ENCODE data around the genes CDH3, HAS3, UTP4, SNTB2 and PDF.

- RRBS, 2 experiments = 0% methylated on average over 1 of the region's 2 CpGs; no CpG with 5 or more reads in 1 of the 2 experiments
These were observed 3.4 kb downstream of the SLC7A6 start for GRCh38 chr16:68267653-68268119.

- RRBS, 2 experiments = no CpG with 5 or more reads among the region's 18 CpGs
These were observed 14.3 kb downstream of the SLC7A6OS start for GRCh38 chr16:68296291-68297048.

- RRBS, 2 experiments = no CpG with 5 or more reads among the region's 6 CpGs
These were observed 13.7 kb downstream of the SMPD3 start for GRCh38 chr16:68434474-68435135.

- RRBS, 2 experiments = no CpG with 5 or more reads among the region's 22 CpGs
These were observed 18.3 kb upstream of the ZFP90 start for GRCh38 chr16:68520662-68521268.

GRCh38 chr16:68540053-68540317 is 894 bp downstream of the ZFP90 start:
- RRBS, 2 experiments = no CpG with 5 or more reads among the region's 5 CpGs

DNA sequence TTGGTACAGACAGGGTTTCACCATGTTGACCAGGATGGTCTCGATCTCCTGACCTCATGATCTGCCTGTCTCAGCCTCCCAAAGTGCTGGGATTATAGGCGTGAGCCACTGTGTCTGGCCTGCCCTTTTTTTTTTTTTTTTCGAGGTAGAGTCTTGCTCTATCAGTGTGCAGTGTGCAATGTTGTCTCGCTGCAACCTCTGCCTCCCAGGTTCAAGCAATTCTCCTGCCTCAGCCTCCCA is 4.6 kb downstream of the ZFP90 start:
- RRBS, 2 experiments = no CpG with 5 or more reads among the region's 4 CpGs

GRCh38 chr16:68548918-68549258 is 9.8 kb downstream of the ZFP90 start:
- RRBS, 2 experiments = no CpG with 5 or more reads among the region's 4 CpGs

DNA sequence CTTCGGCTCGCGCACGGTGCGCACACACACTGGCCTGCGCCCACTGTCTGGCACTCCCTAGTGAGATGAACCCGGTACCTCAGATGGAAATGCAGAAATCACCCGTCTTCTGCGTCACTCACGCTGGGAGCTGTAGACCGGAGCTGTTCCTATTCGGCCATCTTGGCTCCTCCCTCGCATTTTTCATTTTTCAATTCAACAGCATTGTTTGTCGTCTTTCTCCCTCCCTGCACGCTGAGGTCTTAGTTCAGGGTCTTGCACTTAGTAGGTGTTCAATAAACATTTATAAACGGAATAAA is 50.2 kb downstream of the ZFP90 start:
- RRBS, 2 experiments = no CpG with 5 or more reads among the region's 16 CpGs

DNA sequence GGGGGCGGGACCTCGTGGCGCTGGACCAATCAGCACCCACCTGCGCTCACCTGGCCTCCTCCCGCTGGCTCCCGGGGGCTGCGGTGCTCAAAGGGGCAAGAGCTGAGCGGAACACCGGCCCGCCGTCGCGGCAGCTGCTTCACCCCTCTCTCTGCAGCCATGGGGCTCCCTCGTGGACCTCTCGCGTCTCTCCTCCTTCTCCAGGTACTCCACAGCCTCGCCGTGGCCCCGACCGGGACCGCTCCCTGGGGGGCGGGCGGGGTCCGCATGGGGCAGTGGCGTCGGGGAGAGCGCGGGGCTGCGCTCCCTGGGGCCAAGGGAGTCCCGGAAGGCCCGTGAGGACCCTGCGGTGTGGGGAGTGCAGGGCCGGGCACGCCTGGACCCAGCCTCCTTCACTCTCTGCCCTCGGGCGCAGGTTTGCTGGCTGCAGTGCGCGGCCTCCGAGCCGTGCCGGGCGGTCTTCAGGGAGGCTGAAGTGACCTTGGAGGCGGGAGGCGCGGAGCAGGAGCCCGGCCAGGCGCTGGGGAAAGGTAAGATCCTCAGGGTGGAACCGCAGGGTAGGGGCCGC is at the start of gene CDH3:
CDH3 (plus strand) TSS at position 90 of the 568 bp plus-strand sequence.
- RRBS, 2 experiments = 2% methylated on average over 28 to 31 of the region's 49 CpGs

DNA sequence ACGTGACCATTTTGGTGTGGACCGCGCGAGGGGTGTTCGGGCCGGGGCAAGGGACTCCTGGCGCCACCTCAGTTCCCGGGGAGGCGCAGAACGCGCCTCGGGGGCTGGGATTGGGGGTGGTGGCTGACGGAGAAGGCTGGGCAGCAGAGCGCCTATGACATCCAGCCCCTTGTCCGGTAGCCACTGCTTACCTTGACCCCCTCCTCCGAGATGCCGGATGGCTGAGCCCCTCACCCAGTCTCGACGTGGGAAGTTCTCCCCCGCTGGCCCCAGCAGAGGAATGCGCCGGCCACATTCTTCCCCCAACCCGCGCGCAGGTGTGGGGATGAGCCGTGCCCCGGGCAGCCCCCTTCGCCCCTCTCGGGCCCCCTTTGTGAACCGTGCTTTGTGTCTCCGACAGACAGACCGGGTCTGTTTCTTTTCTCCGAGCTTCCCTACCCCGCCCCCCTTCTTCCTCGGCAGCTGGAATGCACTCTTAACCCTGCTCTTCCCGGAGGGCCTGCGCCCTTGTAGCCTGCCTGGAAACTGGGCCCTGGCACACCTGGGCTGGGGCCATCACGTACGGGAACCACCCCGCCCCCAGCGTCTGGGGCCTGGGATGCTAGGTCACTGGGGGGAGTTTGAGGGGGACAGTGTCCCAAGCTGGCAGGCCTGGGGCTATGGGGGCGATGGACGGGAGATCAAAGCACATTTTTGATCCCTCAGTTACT is 834 bp downstream of the CDH3 start:
- RRBS, 2 experiments = 1 to 2% methylated on average over 27 to 32 of the region's 43 CpGs

DNA sequence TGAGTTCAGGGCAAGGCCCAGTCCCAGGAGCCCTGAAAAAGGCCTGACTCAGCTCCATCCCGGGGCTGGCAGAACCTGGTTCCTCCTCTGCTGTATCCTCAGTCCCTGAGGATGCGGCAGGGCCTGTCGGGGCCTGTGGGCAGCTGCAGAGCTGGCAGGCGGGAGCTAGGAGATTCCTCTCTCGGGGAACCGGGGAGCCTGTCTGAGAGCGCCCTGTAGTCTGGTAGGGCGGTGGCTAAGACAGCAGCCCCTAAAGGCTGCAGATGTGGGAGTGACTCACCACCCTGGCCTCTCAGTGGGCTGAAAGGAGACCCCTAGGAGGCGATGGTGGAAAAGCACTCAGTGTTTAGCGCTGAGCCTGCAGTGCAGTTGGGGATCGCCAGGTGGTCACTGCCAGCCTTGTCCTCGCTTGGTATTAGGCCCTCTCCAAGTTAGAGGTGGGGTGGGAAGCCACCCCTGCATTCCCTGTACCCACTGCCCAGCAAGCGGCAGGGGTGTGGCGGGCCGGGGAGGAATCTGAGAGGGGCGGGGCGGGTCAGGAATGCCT is 29.7 kb upstream of the CDH1 start:
- RRBS, 2 experiments = 11 to 52% methylated on average over 3 of the region's 17 CpGs

DNA sequence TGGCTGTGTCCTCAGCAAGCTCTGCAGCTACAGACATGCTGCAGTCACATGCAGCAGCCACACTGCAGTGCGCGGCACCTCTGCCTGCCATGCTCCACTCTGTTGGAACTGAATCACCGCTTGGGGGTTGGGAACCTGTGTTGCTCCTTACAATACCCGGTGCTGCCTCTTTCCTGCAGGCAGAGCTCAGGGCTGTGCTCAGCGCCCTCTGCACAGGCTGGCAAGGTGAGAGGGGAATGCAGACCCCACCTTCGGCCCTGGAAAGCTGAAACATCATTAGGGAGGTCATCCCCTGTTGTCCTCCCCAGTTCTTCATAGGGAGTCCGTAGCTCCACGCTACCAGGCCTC is 16.0 kb upstream of the HAS3 start:
- RRBS, 2 experiments = no CpG with 5 or more reads among the region's 8 CpGs

DNA sequence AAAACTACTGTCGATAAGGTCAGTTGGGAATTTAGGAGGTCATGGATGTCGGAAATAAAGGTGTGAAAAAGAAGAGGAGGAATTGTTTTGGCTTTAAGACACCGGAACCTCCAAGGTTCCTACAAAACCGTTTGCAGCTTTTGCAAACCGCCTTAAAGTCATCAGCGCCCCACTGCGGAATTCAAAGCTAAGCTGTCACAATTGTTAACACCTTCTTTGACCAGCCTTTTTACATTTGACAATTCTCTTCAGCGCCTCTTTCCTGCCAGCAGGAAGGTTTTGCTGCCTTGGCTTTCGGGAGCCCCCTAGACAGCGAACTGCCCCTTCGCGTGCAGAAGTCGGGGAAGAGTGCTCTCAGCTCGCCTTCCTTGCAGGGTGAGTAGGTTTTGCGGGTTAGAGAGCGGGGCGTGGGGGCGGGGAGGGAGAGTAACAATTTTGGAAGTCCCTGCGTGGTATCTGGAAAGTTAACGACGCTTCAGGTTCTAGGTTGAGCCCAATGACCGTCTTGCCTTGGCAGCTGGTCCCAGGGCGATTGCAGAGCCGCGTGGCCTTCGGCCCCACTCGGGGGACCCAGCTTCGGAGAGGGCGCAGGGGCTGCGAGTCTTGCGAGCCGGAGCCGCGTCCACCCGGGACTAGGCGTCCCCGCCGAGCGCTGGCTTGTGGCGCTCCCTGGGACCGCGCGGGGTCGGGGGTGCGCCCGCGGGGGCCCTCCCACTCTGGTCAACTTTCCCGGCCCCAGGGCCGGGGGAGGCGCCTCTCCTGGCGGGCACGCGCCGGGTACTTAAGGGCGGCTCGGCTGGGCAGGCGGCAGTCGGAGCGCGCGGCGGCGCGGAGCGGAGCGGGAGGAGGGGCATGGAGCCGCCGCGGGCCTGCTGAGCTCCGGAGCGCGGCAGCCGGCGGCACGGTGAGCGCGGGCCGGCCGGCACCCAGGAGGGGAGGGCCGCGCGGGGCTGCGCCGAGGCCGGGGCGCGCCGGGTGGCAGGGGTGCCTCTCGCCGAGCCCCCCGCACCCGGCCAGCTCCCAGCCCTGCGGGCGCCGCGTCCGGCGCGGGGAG is at the start of gene HAS3:
HAS3 (plus strand) TSS at position 241 of the 1,054 bp plus-strand sequence.
- RRBS, 2 experiments = under 1 to 3% methylated on average over 26 to 31 of the region's 99 CpGs

DNA sequence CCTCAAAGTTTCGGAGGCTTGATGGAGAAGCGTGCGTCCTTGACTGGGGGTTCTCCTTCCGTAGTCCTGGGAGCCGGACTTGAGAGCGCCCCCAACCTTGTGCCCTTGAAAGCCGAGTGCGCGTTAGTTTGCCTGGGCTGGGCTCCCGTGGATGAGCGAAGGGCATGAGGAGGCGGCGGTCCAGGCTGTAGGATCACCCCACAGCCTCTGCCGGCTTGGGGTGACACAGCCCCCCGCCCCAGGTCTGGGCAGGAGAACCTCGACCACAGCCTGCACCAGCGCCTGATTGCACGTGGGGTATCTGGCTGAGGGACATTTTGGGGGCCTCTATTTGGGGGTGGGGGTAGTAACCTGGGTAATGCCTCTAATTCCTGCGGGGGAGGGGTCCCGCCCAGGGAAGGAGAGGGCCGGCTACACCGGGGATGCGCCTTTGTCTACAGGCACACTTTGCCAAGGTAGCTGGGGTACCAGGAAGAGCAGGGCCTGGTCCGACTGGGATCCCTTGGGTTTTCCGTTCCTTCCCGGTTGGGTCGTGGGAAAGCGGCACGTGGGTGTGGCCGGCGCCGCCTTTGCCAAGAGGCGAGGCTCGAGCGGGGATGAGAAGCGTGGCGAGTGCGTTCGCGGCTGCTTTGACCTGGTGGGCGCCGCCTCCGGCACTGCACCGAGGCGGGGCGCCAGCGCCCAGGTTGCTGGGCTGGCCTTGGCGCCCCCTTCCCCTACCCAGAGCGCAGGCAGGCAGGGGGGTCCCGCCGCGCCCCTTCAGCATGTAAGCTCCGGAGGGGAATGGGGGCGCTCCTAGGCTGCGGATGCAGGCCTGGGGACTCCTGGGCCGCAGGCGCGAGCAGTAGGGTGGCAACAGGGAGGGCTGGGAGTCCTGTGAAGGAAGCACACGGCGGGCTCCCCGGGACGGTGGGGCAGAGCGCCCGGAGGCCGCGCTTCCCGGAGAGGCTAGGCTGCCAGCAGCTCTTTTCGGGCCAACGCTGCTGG is 1.8 kb downstream of the HAS3 start:
- RRBS, 2 experiments = 2 to 4% methylated on average over 19 to 26 of the region's 69 CpGs

DNA sequence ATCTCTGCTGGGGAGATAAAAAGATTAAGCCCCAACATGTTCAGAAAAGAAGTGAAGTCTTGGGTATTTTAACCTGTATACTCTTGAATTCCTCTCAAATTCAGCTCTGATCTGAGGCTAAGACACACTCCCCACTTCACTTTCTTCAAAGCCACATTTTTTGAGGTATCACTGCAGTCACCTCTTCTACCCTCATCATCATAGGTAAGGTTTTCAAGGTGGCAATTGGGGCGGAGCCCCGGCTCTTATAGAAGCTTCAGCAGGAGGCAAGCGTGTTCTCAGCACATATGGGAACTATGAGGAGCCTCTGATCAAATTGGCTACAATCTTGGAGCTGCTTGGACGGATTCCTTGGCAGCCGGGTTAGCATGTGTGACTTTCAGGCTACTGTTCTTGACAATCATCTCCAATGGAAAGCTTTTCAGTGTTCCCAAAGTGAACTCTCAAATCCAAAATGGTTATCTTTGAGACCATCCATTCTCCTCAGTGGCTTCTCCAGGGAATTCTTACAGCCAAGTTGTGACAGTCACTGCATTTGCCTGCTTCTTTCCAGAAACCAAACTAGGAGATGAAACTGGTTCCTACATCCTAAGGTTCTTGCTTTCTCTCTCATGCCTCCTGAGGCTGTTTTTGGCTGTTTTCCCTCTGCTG is 10.7 kb downstream of the HAS3 start:
- RRBS, 2 experiments = 96% methylated on average over 4 of the region's 5 CpGs; no CpG with 5 or more reads in 1 of the 2 experiments

GRCh38 chr16:69132412-69133199 is at the start of gene UTP4:
TSS of gene UTP4 (plus strand) at chr16:69132649.
- RRBS, 2 experiments = under 1 to 2% methylated on average over 15 to 24 of the region's 79 CpGs

DNA sequence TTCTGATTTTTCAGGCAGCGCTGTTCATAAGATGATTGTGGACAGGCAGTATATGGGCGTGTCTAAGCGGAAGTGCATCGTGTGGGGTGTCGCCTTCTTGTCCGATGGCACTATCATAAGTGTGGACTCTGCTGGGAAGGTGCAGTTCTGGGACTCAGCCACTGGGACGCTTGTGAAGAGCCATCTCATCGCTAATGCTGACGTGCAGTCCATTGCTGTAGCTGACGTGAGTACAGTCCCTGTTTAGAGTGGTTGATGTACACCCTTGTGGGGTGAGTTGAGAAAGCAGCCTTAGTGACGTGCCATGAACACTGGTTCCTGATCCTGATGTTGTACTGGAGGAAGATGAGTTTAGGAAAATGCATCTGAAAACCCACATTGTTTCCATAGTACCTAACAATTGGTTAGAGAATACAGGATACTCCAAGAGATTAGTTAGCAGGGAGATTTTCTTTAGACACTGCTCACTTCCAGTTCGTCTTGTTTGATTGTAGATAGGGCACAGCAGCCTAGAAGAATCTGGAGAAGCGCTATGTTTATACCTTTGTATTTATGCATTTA is 10.8 kb downstream of the UTP4 start:
- RRBS, 2 experiments = no CpG with 5 or more reads among the region's 13 CpGs

GRCh38 chr16:69186942-69187263 is at the start of gene SNTB2:
TSS of gene SNTB2 (plus strand) at chr16:69187164.
- RRBS, 2 experiments = under 1% methylated on average over 16 to 20 of the region's 31 CpGs

- RRBS, 2 experiments = 1% methylated on average over 62 to 65 of the region's 151 CpGs
These were observed at the start of gene PDF for GRCh38 chr16:69329795-69331102. TSS of gene PDF (minus strand) at chr16:69330588.